Retinal pigment epithelial cell (primary cell): ENCODE measurements around the genes PLPP7 and POMT1.

DNA sequence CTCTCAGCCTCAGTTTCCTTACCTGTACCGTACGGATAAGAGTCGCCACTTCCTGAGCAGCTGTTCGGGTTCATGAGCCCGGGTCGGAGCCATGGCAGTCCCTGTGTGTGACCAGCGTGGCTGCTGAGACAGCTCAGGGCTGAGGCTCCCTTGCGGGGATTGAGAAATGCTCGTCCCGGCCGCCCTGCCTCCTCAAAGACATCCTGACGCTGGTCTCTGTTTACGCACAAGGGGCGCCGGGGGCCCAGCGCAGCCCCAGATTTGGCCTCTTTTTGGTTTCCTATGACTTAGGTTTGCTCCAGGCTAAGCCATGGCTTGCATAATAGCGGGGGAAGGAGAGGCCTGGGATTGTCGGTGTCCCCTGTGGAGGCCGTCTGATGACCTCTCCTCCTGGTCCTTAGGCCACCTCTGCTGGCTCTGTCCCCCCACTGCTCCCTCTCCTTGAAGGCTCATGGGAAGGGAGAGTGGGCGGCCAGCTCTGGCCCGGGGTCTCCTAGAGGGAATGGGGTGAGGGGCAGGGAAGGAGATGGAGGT, 3.4 kb downstream of the LAMC3 start:
- RRBS: 49% methylated on average over 11 of the region's 21 CpGs

GRCh38 chr9:131097794-131098236, 1.5 kb downstream of the AIF1L start:
- RRBS: no CpG with 5 or more reads among the region's 9 CpGs

- RRBS: 96% methylated on average over 3 of the region's 19 CpGs
Observed at GRCh38 chr9:131098237-131099213, 2.2 kb downstream of the AIF1L start.

GRCh38 chr9:131138337-131139563, 13.4 kb downstream of the NUP214 start:
- RRBS: no CpG with 5 or more reads among the region's 7 CpGs

DNA sequence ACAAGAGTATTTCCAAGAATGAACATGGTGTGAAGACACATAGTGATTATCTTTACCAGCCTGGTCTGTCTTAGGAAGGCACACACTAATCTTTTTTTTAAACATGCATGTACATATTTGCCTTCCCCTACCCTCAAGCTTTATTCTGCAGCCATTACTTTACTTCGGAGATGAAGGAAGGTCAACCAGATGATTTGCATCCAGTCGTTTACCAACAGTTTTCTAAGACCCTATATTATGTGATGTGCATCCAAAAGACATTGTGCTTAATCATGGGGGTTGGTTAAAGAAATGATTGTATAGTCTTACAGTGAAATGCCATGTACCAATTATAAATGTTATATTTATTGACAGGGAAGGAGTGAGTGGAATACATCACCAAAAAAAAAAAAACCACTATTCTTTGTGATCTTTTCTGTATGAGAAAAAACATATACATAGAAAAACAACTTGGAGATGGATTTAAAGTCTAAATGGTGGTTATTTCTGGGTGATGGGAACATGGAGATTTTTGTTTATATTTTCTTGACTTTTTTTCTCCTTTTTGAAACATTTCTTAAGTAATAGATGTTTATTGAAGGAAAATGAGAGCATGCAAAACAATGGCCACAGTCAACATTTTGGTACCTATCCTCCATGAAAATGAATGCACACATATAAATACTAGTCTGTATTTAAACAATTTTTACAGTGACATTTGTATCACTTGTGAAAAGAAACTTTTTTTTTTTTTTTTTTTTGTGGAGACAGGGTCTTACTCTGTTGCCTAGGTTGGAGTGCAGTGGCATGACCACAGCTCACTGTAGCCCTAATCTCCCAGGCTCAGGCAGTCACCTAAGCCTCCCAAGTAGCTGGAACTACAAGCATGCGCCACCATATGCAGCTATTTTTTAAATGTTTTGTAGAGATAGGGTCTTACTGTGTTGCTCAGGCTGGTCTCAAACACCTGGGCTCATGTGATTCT, 15.7 kb downstream of the NUP214 start:
- RRBS: no CpG with 5 or more reads among the region's 3 CpGs

- RRBS: no CpG with 5 or more reads among the region's 1 CpG
Observed at GRCh38 chr9:131143390-131144005, 18.1 kb downstream of the NUP214 start.

DNA sequence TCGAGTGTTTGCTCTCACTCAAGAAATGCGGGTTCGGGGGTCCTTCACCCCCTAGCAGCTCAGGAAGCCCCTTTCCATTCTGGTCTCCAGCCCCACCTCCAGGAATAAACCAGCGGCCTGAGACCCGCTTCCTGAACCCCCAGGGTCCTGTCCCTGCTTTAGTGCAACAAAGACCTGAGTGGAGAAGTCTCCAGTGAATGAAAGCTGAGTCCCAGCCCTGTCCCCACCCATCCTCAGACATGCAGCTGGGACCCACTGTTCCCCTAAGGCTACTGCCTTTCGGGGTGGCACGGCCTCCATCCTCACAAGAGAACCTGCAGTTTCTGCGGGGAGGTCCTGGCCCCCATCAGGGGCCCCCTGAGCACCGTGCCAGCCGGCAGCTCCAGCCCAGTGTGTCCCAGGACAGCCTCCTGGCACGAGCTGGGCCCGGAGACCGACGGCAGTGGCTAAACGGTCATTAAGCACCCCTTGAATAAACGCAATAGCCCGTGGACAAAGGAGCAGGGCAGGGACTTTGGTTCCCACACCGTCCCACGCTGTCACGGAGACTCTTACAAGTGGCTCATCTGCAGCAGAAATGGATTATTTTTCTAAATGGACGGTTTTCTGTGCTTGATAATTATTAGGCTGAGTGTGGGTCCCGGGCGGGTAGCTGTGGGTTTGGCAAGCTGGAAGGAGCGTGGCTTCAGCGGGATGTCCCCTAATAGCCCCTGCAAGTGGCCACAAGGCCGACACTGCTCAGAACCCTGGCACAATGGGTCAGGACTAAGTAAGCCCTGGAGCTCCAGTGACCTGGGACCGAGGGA, 17.6 kb downstream of the FAM78A start:
- RRBS: 21% methylated on average over 3 of the region's 27 CpGs

- RRBS: 58% methylated on average over 11 of the region's 45 CpGs
Observed at GRCh38 chr9:131288799-131290029, at the start of gene PLPP7. PLPP7 (plus strand) TSS chr9:131289723.

DNA sequence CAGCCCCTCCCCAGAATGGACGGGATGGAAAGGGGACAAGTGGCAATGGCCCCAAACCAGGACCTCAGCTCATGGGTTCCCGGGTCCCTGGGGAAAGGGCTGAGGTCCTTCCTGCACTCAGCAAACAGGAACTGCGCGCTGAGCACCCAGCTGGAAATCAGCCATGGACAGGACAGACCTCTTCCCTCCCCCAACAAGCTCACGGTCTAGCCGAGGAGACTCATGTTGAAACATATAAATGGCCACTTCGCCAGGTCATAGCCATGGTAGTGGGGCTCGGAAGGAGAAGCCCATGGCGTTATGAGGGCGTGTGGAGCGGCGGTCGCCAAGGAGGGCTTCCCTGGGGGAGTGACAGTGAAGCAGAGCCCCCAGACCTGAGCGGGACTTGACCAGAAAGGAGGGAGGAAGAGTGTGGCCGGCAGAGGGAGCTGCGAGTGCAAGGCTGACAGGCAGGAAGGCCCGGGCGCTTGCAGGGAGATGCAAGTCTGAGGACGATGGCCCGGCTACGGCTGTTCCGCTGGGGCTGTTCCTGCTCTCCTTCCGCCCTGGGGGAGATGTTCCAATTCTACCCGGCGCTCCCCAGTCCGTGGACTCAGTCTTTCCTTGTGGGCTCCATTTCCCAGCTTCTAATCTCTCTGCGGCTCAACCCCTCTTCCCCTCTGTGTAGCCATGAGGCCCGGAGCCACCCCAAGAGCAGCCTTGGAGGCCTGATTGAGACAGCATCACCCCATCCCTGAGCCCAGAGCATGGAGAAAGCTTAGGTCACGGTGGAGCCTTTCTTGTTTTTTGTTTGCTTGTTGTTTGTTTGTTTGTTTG, 43.9 kb upstream of the PRRC2B start:
- RRBS: 10% methylated on average over 11 of the region's 29 CpGs

DNA sequence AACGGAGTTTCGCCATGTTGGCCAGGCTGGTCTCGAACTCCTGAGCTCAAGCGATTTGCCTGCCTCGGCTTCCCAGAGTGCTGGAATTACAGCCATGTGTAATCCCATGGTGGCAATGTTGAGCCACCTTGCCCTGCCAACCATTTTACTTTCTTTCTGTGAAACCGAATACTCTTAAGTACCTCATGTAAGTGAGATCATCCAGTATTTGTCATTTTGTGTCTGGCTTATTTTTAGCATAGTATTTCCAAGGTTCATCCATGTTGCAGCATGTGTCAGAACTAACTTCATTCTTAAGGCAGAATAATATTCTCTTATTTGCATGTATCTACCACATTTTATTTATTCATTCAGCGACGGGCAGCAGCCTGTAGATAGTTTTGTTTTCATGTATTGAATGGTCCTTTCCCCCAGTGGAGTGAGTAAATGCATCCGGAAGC, 8.3 kb downstream of the PRRC2B start:
- RRBS: no CpG with 5 or more reads among the region's 9 CpGs

DNA sequence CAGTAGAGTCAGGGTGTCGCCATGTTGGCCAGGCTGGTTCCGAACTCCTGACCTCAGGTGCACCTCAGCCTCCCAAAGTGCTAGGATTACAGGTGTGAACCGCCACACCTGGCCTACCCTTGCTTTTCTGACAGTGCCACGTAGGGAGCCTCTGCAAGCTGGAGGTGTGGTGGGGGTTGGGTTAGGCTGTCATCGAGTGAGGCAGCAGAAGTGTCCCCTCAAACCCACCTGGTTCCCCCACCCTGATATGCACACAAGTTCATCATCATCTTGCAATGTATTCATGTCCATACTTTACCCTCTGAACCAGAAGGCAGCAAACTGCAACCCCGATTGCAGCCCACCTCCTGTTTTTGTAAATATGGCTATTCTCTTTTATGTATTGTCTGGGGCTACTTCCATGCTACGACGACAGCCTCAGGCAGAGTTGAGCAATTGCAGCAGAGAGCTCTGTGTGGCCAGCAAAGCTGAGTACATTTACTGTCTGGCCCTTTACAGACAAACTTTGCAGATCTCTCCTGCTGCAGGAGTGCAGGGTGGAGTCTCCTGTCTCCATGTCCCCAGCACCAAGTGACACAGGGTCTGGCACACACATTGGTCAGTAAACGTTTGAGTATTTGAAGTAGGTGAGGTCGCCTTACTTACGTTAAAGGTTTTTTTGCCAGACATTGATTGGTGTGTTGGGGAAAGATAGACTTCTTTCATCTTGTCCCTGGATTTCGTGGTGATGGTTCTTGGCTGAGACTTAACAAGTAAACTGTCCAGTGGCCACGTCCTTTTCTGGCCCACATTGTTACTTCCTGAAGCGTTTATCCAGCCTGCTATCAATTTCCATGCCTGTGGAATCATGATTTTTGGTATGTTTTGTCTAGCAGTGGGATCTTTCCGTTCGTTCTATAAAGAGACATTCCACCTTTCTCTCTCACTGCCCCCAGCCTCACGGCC, 27.1 kb downstream of the PRRC2B start:
- RRBS: no CpG with 5 or more reads among the region's 17 CpGs

- RRBS: no CpG with 5 or more reads among the region's 6 CpGs
Observed at GRCh38 chr9:131454963-131455245, 47.8 kb upstream of the POMT1 start.

- RRBS: no CpG with 5 or more reads among the region's 16 CpGs
Observed at GRCh38 chr9:131478226-131478815, 24.4 kb upstream of the POMT1 start.

GRCh38 chr9:131478870-131479949, 23.5 kb upstream of the POMT1 start:
- RRBS: no CpG with 5 or more reads among the region's 22 CpGs

DNA sequence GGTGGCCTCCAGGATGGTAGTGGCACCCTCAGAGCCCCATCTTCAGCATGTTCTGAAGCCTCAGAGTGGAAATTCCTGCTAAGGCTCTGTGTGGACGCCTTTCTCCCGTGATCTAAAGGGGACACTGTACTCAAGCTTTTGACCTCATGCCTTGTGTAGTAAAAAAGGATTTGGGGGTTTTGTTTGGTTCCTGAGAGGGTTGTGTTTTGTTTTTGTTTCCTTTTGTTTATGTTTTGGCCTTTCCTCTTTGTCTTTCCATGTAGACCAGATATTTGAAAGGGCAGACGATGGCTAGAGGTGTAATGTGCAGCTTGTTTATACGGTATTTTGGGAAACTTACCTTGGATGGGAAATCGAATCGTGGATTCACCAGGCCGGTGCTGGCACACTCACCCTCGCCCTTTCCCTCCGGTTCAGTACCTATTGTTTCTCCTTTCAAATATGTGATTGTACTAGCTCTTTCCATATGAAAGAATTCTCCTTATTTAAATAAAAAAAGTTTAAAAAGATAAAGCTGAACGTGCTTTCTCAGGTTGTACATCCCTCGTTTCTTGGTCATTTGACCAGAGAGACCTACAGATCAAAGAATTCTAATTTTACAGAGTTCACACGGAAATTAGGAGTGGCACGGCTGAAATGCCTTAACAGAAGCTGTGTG, 2.9 kb upstream of the POMT1 start:
- RRBS: no CpG with 5 or more reads among the region's 13 CpGs

GRCh38 chr9:131502495-131503741, at the start of gene POMT1:
POMT1 (plus strand) TSS chr9:131502918.
- RRBS: 1% methylated on average over 13 of the region's 106 CpGs

- RRBS: no CpG with 5 or more reads among the region's 13 CpGs
Observed at GRCh38 chr9:131555989-131556476, 10.7 kb downstream of the PRRT1B start.

- RRBS: no CpG with 5 or more reads among the region's 16 CpGs
Observed at GRCh38 chr9:131593484-131594095, 48.3 kb downstream of the PRRT1B start.

GRCh38 chr9:131595867-131596417, 50.6 kb downstream of the PRRT1B start:
- RRBS: no CpG with 5 or more reads among the region's 17 CpGs

DNA sequence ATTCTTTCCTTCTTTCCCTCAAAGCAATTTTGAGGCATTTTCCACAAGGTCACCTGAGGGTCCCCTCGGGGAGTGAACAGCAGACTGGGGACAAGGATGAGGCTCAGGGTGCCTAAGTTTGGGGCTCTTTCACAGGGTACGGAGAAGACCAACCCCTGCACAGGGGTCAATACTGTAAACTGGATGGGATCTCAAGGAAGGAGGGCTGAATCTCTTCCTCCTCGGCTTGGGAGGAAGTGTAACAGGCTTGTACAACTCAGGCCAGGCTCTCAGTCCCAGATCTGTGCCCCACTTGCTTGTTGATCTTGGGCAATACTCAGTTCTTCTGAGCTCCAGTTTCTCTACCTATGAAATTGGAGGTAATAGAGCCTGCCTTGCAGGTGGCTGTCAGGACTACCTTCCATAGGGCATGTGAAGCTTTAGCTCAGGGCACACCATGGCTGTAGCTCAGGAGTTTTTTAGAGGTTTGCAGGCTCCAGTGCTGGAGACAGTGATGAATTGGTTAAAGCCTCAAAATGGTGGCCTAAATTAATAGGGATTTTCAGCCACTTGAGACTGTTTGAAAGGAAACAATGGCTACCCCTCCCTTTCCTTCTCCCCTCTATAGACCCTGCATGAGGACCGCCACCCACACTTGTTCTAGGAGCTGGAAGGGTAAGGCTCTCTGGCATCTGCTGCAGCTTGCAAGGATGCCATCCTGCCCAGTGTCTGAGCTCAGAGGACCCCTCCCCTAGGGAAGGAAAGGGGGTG, 78.7 kb downstream of the PRRT1B start:
- RRBS: no CpG with 5 or more reads among the region's 4 CpGs